Stomach (tissue), 7 donors: Measurements from ENCODE around the genes PPOX and SDHC.

- PRO-cap, result no peak
- RAMPAGE, long total RNA, 5 experiments, result no peak in any of the 5 experiments
- RRBS, result no CpG with 5 or more reads among the region's 13 CpGs
These were observed 25.4 kb downstream of the CD244 start for GRCh38 chr1:160836933-160838088.

DNA sequence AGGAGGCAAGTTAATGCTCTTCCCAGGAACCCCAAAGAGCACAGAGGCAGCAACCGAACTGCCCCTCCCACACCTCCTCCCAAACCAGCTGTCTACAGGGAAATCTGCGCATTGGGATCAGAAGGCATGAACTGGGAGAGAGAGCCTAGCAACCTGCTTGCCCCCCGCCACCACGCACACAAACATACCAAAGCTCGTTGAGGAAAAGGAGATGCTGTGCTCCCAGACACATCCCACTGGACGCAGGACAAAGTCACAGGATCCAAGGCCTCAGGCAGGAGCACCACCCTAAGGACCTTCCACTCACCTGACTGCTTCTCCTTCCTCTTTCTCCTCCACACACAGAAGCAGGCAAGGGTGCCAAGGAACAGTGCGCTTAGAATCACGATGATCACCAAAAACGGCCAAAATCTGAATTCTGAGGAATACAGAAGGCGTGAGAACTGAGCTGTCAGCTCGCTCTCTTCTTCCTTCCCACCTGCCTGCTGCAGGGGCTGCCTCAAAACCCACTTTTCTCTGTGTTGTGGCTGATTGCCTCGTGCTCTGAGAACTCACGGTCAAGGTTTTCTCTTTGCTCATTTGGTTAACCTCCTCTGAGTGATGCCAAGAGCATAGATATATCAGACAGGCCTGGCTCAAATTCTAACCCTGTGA is 23.9 kb downstream of the CD244 start:
- PRO-cap, result no peak
- RAMPAGE, long total RNA, 5 experiments, result no peak in any of the 5 experiments
- RRBS, result no CpG with 5 or more reads among the region's 13 CpGs

DNA sequence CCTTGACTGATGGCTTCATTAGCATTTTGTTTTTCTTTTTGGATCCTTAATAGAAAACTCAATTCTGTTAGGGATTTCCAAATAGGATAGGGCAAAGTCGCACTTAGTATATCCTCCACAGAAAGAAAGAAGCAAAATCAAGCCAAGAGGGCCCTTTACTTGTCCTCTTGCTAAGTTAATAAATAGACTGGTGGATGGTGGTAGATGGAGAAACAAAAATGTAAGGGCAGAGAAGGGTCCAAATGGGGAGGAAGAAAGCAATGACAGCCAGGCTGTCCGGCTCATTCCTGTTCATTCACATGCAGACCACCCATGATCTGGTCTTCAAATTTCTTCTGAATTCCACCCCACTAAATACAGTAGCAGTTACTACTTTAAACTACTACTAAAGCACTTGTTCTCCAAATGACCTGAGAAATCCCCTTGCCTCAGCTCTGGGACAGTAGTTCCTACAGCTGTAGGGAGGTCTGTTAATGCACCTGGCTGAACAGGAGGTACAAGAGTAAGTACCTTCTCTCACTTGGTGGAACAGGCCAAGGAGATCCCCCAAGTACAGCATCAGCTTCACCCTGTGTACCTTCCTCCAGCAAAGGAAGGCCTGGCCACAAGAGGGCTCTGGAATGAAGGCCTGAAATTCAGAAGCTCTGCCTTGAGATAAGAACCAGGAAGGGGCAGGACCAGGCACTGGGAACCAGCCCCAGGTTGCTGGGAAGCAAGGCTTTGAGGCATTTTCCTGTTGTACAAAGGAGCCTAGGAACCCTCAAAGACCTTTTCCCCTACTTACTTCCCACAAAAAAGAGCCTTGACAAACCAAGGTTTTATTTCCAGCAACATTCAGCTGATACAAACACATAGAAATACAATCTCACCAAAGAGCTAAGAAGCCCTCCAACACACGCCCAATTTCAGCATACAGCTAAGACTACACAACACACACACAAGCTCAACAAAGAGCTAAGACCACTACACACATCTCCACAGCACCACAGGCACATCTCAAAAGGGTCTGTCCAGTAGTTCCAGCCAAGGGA is 23.7 kb downstream of the F11R start:
- PRO-cap, result no peak
- RAMPAGE, long total RNA, 5 experiments, result no peak in any of the 5 experiments
- RRBS, result no CpG with 5 or more reads among the region's 3 CpGs

DNA sequence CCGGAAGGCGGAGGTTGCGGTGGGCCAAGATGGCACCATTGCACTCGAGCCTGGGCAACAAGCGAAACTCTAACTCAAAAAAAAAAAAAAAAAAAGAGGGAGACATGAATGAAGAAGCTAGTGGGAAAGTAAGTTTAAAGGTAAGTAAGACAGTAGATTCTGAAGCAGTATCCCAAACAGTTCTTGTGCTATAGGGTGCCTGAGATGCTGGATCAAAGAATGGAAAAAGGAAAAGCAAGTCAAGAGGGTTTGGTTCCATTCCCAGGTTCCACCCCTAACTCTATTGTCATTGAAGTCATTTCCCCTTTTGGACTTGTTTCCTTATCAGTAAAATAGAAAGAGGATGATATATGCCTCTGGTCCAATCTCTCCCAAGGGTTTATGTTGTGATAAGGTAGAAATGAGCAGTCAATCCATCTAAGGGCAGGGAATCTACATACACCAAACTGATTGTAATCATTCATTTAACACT is 1.4 kb downstream of the F11R start:
- PRO-cap, result no peak
- RAMPAGE, long total RNA, 5 experiments, result no peak in any of the 5 experiments
- RRBS, result no CpG with 5 or more reads among the region's 5 CpGs

DNA sequence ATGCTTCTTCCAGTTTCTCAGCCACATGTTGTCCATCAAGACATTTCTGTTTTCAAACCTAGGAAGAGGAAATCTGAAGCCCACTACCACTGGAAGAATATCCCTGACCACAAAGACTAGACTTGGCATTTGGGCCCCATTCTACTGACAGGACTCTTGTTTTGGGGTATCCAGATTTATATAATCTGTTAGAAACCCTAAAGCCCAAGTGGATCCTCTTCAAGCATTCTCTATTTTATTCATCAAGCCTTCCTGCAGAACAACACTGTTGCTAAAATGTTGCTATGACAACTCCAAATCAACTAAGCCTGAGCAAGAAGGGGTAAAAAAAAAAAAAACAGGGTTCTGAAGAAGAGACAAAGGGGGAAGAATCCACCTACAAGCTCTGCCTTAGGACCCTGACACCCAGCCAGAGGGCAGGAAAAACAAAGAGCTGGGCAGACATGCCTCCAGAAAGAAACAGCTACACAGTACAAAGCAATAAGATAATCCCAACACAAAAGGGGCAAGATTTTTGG is 1.4 kb downstream of the USF1 start:
- PRO-cap, result no peak
- RAMPAGE, long total RNA, 5 experiments, result no peak in any of the 5 experiments

GRCh38 chr1:161065462-161065848 is 4.2 kb downstream of the ARHGAP30 start:
- PRO-cap, result no peak
- RAMPAGE, long total RNA, 5 experiments, result start-site peak on the minus strand in 1 of 5 experiments, at chr1:161065640-161065726 at its widest, 14 reads per replicate
- RRBS, result no CpG with 5 or more reads among the region's 7 CpGs

- PRO-cap, result no peak
- RAMPAGE, long total RNA, 5 experiments, result start-site peak on the plus strand in 1 of 5 experiments, at chr1:161099701-161099712 at its widest, 5 reads per replicate
- RRBS, result no CpG with 5 or more reads among the region's 5 CpGs
These were observed 1.4 kb downstream of the KLHDC9 start for GRCh38 chr1:161099466-161100085.

DNA sequence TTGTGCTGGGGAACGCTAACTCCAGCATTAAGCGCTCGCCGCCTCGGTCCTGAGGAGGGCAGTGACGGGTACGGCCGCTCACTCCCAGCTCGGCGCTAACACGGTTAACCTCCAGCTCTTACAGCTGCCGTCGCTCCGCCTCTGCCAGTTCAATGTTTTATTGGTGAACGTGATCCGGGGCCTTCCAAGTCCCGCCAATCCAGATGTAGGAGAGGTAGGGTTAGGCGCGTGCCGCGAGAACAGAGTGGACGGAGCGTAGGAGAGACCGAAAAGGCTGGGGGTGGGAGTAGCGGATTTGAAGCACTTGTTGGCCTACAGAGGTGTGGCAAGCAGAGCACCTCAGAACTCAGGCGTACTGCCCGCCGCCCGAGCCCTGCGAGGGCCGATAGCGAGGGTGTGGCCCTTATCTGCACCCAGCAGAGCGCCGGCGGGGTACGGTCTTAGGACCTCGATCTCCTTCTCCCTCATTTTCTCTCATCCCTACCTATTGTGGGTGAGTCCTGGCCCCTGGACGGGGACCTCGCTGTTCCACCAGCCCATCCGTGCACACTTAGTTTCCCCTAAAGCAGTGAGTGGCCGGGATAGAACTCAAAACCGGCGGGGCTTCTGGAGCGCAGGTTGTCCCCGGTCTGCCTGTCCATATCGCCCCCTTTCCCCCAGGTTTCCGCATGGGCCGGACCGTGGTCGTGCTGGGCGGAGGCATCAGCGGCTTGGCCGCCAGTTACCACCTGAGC is at the start of gene PPOX:
TSS of gene PPOX (plus strand) at position 247 of the 734 bp plus-strand sequence.
- PRO-cap, result bidirectional peak, plus-strand start at position 247 of the sequence, minus-strand start at position 91 of the sequence
- RAMPAGE, long total RNA, 5 experiments, result start-site peak on the plus strand in 3 of 5 experiments, centred at positions 262 to 290 of the sequence, 25 to 27 reads per replicate
- RRBS, result 2% methylated on average over 9 of the region's 53 CpGs

DNA sequence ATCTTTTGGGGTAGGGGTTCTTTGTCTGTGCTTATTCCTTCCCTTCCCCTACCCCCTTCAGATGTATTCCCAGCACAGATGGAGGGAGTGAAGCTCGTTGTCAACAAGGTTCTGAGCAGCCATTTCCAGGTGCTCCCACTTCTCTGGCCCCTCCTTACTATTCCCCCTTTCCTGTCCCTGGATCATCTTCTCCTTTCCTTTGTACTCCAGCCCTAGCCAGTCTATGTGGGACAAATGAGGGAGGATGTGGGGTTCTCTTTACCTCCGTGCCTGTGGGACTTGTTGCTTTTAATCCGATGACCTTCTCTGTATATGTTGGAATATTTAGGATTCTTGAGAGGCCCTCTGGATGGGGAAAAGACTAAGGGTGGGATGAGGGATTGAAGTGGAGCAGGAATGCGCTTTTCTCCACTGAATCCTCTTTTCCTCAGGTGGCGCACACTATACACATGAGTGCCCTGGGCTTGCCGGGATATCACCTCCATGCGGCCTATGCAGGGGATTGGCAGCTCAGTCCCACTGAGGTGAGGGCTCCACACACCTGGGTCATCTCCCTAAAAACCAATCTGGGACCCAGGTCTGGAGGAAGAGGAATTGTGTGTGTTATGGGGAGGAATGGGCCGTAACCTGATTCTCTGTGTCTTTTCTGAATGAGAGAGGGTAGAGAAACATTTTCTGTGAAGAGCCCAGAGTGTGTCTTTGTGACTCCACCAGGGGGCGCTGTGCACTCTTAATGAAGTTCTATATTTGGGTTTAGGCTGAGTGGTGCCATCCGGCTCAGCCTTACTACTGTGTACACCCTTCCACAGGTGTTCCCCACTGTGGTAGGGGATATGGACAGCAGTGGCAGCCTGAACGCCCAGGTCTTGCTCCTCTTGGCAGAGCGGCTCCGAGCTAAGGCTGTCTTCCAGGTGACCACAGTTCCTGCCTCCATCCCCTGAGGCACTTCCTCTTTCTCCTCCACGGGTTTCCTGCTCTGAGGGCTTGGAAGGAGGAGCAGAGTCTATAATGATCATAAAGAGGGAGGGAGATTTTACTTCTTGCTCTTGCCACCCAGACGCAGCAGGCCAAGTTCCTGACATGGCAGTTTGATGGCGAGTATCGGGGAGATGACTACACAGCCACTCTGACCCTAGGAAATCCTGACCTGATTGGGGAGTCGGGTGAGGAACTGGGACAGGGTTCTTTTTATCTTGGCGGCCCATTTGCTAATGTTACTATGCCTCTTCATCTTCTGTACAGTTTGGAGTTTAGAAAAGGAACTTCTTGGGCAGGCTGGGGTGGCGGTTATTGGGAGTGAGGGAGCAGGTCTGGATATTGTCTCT is 1.4 kb downstream of the TOMM40L start:
- PRO-cap, result no peak
- RAMPAGE, long total RNA, 5 experiments, result no peak in any of the 5 experiments
- RRBS, result no CpG with 5 or more reads among the region's 20 CpGs

DNA sequence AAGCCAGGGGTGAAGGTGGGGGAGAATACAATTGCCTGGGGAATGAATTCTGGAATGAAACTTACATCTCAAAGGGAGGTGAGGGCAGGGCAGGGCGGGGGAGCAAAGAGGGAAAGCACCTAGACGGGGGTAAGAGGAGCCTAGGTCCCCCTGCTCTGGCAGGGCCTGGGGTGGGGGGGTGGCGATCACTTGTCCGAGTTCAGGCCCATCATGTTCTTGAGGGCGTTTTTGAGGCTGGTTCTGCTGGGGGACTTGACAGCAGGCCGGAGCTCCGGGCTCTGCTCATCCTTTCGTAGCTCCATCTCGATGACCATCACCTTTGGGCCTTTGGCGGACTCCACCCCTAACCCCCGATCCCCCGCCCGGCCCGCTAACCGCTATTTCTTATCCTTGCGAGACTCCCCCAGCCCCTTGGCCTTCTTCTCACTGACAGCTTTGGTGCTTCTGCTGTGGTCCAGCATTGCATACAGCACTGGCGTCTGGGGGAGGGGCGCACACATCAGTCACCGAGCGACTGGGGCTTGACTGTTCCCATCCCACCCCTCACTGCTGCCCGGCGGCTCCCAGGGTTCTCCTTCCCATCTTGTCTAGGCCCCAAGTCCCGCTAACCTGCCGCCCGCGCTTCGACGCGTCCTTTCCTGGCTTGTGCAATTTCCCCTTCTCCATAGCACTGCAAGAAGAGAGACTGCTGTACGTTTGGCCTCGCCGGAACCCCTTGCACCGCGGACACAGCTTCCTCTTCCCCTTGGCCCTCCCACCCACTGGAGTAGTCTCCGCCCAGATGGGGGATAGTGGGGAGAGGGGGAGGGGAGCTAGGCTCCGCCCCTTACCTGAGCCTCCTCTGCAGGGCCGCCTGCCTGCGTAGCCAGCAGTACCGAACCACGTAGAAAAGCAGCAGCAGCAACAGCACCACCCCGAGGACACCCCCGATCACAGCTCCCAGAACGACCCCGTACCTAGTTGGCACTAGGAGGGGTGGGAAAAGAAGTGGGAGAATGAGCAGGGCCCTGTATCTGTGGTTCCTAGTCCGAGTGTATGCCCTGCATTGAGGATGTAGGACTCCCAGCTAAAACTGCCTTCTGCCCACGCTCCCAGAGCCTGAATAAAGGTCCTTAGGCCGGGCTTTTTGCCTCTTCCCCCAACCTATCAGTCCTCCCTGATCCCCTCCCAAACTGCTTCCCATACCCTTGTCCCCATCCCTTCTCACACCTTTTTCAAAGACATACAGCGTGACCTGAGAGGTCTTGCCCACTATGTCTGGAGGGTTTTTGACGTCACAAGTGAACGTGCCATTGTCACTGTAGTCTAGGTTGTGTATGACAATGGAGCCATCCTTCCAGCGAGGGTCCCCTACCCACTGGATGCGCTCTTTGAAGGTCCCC is 3.8 kb downstream of the MPZ start:
- PRO-cap, result bidirectional peak, plus-strand start at position 871 of the sequence, minus-strand start at position 730 of the sequence
- RAMPAGE, long total RNA, 5 experiments, result start-site peak on the minus strand in 1 of 5 experiments, centred at position 723 of the sequence, 12 reads per replicate
- RRBS, result 6% methylated on average over 7 of the region's 52 CpGs

DNA sequence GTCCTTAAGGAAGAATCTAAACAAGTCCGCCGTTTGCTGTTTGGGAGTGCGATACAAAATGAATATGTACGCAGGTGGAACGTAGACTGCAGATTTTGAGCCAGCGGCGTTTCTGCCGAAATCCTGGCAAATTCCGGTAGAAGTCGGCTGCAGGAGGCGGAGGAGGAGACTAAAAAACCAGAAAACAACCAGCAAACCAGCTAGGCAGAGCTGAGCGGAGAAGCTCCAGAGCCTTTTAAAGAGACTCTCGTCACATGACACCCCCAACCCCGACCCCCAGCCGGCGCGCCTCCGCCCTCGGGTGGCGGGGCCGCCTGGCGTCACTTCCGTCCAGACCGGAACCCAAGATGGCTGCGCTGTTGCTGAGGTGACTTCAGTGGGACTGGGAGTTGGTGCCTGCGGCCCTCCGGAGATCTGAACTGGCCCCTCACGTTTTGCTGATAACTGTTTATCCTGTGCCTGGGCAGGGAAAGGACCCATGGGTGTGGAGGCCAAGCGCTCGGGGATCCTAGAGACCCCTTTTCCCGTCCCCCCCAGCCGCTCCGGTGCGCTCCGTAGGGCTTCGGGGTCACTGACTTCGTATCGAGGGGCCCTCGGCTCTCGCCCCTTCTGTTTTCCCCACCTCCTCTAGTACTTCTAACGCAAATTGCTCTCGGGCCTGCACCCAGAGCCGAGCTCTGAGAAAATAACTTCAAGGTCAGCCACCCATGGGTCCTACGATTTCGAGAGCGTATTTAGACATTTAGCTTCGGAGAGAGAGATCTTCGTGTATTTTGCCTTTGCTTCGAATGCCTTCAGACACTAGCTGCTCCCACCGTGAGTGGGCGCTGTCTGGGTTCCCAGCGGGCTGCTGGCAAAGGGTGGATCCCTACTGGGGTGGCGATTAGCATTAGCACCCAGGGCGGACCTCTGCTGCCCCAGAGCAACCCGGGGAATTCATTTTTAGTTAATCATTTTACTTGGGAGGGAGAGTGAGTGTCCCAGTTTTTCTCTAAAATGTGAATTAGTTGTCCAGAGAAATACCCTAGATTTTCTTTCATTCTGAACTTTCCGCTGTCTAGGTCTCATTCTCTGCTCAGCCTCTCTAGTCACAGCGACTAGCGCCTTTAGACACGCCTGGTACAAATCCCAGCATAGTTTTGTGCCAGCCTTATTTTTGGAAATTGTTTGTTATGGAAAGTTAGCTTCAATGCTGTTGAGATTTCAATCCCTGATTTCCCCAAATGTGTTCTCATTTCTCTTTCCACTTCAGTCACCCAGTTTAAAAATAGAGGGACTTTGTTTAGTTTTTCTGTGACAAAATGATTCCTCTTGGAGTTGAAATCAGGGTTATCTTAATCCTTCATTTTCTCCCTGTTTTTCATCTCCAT is at the start of gene SDHC:
TSS of gene SDHC (plus strand) at position 323 of the 1,370 bp plus-strand sequence.
- PRO-cap, result bidirectional peak, plus-strand start at position 333 of the sequence, minus-strand start at position 212 of the sequence
- RAMPAGE, long total RNA, 5 experiments, result start-site peak on the plus strand in 5 of 5 experiments, centred at positions 326 to 336 of the sequence, 26 to 184 reads per replicate
- RRBS, result under 1% methylated on average over 17 of the region's 59 CpGs

GRCh38 chr1:161390077-161391066 is 22.7 kb upstream of the CFAP126 start:
- PRO-cap, result bidirectional peak, plus-strand start at chr1:161390254, minus-strand start at chr1:161389926
- RAMPAGE, long total RNA, 5 experiments, result start-site peak on the plus strand in 1 of 5 experiments, at chr1:161390170-161390325 at its widest, 12 to 18 reads per replicate
- RRBS, result no CpG with 5 or more reads among the region's 57 CpGs

DNA sequence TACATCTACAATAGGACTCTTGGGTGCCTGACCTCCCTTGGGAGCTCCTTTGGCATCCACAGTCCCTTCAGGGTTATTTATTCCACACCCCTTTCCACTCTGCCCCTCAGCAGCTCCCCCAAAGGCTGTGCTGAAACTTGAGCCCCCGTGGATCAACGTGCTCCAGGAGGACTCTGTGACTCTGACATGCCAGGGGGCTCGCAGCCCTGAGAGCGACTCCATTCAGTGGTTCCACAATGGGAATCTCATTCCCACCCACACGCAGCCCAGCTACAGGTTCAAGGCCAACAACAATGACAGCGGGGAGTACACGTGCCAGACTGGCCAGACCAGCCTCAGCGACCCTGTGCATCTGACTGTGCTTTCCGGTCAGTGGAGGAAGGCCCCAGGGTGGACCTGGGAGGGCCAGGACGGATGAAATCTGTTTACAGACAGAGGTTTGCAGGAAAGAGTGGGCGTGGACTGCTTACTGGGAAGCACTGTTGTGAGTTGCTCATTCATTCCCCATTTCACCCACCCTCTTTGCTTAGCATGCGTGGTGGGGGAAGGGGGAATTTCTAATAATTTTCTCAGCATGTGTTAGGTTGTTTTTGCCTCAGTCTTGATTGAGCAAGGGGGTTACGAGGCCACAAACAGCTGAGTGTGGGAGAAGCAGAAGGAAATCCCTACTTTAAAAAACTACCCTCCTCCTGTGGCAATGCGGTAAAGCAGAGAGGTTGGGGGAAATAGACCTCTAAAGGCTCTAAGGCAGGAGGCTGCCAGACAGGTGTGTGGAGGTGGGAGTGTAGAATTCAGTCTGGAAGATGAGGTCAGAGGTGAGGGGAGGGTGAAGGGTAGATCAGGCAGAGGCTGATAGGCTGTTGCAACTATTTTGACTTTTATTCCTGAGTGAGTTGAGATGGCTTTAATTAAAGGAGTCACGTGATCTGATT is 1.2 kb downstream of the FCGR2A start:
- PRO-cap, result no peak
- RAMPAGE, long total RNA, 5 experiments, result start-site peak on the plus strand in 1 of 5 experiments, centred at position 142 of the sequence, 14 reads per replicate
- RRBS, result no CpG with 5 or more reads among the region's 15 CpGs

DNA sequence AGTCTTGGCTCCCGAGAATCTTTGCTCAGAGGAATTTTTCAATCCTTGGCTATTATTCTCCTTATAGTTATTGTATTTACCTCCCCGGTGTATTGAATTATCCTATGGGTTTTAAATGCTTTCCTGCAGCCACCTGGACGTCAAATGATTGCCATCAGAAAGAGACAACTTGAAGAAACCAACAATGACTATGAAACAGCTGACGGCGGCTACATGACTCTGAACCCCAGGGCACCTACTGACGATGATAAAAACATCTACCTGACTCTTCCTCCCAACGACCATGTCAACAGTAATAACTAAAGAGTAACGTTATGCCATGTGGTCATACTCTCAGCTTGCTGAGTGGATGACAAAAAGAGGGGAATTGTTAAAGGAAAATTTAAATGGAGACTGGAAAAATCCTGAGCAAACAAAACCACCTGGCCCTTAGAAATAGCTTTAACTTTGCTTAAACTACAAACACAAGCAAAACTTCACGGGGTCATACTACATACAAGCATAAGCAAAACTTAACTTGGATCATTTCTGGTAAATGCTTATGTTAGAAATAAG is 6.4 kb upstream of the HSPA6 start:
- PRO-cap, result no peak
- RAMPAGE, long total RNA, 5 experiments, result start-site peak on the plus strand in 2 of 5 experiments, centred at positions 184 to 280 of the sequence, 6 to 25 reads per replicate
- RRBS, result no CpG with 5 or more reads among the region's 9 CpGs

GRCh38 chr1:161540616-161540982 is 9.0 kb downstream of the FCGR3A start:
- PRO-cap, result no peak
- RAMPAGE, long total RNA, 5 experiments, result no peak in any of the 5 experiments
- RRBS, result no CpG with 5 or more reads among the region's 9 CpGs

- PRO-cap, result no peak
- RAMPAGE, long total RNA, 5 experiments, result no peak in any of the 5 experiments
- RRBS, result no CpG with 5 or more reads among the region's 8 CpGs
These were observed 1.1 kb downstream of the FCGR3A start for GRCh38 chr1:161548271-161549191.

DNA sequence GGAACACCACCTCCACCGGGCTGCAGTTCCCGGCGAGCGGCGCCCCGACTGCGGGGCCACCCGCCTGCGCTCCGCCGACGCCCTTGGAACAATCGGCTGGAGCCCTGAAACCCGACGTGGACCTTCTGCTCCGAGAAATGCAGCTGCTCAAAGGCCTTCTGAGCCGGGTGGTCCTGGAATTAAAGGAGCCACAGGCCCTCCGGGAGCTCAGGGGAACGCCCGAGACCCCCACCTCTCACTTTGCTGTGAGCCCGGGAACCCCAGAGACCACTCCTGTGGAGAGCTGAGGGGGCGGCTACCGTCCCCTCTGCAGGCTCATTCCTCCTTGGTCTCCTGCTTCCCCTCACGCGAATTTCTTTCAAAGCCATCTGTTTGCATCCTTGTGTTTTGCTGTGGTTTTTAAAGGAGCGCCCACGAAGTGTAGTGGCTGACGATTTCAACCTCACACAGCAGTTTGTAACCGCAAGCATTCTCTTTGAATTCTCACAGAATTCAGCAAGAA is 6.1 kb downstream of the FCRLB start:
- PRO-cap, result no peak
- RAMPAGE, long total RNA, 5 experiments, result no peak in any of the 5 experiments
- RRBS, result 13% methylated on average over 4 of the region's 29 CpGs

GRCh38 chr1:161828489-161829083 is 62.5 kb downstream of the ATF6 start:
- PRO-cap, result no peak
- RAMPAGE, long total RNA, 5 experiments, result start-site peak on the plus strand in 2 of 5 experiments, at chr1:161828732-161828915 at its widest, 6 reads per replicate

- PRO-cap, result no peak
- RAMPAGE, long total RNA, 5 experiments, result no peak in any of the 5 experiments
- RRBS, result no CpG with 5 or more reads among the region's 5 CpGs
These were observed 101.3 kb downstream of the OLFML2B start for GRCh38 chr1:161922212-161922899.

DNA sequence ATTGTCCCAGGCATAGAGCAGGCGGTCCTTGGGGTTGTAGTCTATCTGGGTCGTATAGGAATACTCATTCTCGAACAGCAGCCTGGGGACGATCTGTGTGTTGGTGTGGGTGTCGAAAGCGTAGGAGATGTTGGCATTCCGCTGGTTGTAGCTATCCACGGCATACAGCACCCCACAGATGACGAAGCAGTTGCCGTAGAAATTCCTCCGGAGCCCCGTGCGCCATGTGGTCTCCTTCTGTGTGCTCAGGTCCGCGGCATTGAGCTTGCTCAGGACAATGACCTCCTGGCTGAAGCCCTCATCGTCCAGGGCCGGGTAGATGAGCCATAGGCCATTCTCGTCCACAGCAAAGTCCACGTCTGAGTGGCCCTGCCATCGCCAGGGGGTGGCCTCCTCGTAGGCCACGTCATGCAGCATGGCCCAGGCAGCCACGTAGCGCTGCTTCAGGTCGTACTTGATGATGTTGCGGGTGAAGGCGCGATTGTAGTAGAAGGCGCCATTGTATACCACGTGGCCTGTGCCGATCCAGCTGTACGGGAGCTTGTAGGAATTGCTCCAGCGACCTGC is 39.9 kb downstream of the OLFML2B start:
- PRO-cap, result no peak
- RAMPAGE, long total RNA, 5 experiments, result start-site peak on the minus strand in 2 of 5 experiments, centred at positions 336 to 362 of the sequence, 9 to 11 reads per replicate
- RRBS, result 86% methylated on average over 5 of the region's 33 CpGs